ENCODE measurements around a stretch of chr2.

GRCh38 chr2:131127774-131128830 is 23.0 kb downstream of the PLEKHB2 start:
- PRO-cap, result no peak

GRCh38 chr2:131347018-131347686 is 16.8 kb downstream of the RAB6D start:
- PRO-cap, result no peak

DNA sequence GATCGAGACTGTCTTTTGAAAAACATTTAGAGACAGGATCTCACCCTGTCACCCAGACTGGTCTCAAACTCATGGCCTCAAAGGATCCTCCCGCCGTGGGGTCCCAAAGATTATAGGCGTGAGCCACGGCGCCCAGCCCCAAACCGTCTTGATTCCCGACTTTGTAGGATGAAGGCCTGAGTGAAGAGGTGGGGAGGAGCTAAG is 873 bp downstream of the MZT2A start:
- PRO-cap, result no peak

GRCh38 chr2:131543439-131544242 is 16.0 kb downstream of the CCDC74A start:
- PRO-cap, result no peak

GRCh38 chr2:131646567-131647306 is 119.0 kb downstream of the CCDC74A start:
- PRO-cap, result no peak

DNA sequence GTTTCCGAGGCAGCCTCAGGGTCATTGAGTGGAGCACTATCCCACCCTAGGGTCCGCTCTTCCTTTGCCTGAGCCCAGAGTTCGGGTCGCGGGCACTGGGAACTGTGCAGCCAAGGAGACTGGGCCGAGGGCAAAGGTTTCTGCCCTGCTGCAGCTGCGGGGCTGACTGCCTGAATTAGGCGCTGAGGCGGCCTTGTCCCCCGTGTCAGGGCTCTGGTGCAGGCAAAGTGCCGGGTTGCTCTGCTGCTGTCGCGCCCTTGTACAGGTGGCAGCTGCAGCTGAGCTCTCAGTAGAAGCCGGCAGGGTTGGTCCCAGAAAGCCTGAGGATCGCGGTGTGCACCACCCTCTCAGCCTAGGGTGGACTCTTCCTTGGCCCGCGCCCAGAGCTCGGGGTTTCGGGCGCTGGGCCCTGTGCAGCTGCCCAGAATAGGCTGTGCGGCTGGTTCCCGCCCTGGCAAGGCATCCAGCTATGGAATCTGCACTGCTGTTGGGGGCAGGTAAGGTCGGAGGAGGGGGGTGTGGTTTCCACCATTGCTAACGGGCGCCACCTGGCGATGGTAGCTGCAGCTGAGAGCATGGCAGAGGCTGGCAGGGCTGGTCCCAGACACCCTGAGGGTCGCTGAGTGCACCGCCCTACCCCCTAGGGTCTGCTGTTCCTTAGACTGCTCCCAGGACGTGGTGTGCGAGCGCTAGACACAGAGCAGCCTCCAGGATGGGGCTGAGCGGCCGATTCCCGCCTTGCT is 144.8 kb downstream of the CCDC74A start:
- PRO-cap, result no peak

DNA sequence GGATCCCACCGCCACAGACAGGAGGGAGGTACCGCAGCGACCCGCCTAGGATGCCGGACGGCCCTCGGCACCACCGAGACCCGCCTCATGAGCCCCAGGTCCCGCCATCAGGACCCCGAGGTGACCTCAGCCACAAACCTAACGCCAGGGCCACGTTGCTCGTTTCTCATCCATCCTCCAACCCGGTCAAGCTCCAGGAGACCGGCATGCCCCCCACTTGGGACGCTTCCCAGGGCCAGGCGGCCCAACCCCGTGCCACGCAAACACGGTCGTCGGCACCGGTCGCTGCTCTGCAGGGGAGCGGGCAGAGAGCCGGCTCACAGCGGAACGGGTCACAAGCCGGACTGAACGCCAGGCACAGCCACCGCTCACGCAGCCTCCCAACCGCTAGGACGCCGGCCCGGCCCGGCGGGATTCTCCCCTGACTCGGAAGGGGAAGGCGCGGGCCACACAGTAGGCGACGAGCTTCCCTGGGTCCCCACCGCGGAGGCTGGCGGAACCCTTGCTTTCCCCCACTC is 95.3 kb upstream of the ANKRD30BL start:
- PRO-cap, result no peak

DNA sequence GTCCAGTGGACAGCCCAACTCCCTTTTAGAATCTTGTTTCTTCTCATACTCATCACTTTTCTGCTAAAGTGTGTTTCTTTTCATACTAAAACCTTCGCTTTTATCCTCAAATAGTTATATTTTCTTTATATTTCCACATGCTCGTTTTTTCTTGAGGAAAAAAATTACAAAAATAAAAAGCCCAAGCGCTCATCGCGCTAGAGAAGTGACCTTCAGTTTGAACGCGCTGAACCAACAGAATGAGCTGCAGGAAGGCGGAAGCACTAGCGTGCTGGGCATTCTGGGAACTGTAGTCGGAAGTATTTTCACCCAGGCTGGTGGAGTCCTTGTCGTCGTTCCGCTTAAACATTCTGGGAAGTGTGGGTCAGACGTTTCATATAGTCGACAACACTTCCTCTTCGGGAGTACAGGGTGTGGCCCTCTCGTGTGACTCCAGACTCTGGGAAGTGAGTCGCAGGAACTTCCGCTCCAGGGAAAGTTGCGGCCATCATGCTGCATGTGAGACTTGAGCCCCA is 84.3 kb upstream of the GPR39 start:
- PRO-cap, result no peak

- PRO-cap, result no peak
Observed at GRCh38 chr2:132462834-132463495, 46.4 kb downstream of the GPR39 start.

DNA sequence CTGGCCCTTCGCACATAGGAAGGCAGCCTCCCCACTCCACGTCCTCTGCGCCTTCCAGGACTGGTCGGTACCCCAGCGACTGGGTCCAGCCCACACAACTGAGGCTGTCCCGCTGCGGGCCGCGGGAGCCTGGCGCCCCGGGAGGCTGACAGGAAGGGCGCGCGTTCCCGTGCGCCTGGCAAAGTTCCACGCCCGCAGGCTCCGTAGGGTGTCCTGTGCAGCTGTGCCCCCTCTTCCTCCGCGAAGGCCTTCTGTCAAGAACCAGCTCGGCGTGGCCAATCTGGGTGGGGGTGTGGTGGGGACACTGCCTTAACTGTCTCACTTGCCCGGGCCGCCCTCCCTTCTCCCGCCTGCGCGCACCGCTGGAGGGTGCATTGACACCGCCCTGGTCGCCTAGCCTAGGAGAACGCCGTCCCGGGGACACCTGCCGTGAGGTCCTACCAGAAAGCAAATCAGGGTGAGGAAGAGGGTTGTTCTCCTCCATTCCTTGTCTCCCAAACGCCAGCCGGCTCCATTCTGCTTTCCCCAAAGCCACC is 585 bp upstream of the LYPD1 start:
- PRO-cap, result no peak

- PRO-cap, result no peak
Observed at GRCh38 chr2:133200865-133201414, 367.3 kb downstream of the NCKAP5 start.

- PRO-cap, result no peak
Observed at GRCh38 chr2:133266561-133267446, 301.5 kb downstream of the NCKAP5 start.

DNA sequence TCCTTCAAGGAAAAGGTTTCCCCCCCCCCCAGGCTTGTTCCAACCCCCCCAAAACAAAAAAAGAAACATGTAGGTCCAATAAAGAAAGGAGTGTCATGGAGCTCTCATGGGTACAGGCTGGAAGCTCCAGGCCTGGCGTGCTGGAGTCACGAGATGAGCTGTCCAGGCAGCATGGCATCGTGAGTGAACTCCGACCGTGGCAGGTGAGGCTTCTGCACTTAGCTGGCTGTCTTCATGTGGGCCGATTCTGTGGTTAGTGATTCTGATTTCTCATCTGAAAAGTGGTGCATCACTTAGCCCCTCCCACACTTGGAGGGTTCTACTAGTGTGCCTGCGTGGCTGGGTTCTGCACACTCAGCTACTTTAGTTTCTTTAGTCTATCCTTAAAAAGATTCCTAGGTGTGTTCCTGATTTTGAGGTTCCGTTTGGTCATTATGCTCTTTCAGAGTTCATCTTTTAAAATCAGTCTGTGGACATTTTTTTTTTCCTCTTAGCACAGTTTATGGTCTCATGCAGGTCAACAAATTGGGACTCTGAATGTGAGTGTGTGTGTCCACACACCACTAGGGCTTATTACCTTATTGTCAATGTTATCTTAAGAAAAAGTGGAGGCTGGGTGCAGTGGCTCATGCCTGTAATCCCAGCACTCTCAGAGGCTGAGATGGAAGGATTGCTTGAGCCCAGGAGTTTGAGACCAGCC is 126.2 kb upstream of the MGAT5 start:
- PRO-cap, result unidirectional peak, minus-strand start at position 192 of the sequence

GRCh38 chr2:134140040-134141321 is 113.4 kb upstream of the MGAT5 start:
- PRO-cap, result no peak

- PRO-cap, result no peak
Observed at GRCh38 chr2:134141365-134142270, 112.3 kb upstream of the MGAT5 start.

DNA sequence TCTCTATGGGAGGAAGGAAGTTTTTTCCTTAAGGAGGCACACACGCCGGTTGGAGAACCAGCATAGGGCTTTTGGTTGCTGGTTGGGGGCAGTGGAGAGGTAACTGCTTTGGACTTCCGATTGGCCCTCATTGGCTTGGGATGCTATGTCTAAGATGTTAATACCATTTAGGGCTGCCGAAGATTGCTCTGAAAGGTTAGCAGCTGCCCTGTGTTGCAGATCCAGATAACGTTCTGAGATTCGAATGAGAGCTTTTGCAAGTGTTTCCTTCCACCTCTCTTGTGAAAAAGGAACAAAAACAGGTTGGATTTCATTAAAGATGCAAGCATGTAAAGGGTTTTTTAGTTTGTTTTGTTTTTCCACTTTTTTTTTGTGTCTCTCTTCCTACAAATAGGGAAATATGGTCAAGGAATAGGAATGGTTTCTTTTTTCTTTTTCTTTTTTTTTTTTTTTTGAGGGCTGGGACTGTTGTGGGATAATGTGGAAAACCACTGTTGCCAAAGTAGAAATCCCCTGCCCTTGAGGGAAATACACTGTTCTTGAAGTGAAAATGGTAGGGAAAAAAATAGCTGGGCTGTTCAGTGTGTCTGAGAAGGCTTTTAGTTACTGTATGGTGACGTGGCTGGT is 6.5 kb downstream of the MGAT5 start:
- PRO-cap, result no peak

DNA sequence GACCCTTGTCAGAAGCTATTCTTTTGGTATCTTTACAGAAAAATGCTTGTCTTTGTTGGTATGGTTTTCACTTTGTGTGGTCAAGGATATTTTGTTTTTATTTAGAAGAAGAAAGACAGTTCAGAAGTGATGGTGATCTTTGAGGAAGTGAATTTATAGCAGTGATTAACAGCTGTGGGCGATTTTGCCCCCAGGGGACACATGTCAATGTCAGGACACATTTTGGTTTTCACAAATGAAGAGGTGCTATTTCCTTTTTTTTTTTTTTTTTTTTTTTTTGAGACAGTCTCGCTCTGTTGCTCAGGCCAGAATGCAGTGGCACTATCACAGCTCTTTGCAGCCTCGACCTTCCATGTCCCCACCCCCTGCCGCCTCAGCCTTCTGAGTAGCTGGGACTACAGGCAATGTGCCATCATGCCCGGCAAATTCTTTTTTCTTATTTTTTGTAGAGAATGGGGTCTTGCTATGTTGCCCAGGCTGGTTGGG is 21.5 kb downstream of the MGAT5 start:
- PRO-cap, result no peak

GRCh38 chr2:134737604-134738018 is 18.8 kb upstream of the TMEM163 start:
- PRO-cap, result no peak

DNA sequence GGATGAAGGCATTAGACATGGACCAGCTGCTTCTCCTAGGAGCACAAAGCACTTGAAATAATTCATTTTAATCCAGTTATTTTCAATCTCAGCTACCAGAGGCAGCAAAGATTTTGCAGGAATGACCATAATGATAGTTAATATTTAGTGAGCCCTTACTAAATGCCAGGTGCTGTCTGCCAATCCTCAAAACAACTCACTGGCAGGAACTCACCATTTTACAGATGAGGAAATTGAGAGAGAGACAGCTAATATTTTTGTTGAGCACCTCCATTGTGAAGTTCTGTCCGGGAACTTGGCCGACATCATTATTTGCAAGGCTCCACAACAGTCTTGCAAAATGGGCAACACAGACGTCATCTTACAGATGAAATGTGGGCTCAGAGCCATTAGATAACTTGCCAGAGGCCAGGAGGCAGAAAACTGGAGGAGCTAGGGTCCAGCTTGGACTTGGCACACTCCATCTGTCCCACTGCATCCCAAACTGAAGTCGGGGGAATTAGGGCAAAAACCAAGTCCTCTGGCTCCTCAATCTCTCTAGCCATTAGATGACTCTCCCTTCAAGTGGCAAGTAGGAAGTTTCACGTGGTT is 31.9 kb downstream of the ACMSD start:
- PRO-cap, result no peak

GRCh38 chr2:134961120-134961976 is 42.7 kb downstream of the CCNT2 start:
- PRO-cap, result no peak

All from natural killer cell (primary cell).